Testis (tissue), 5 donors: ENCODE data around the genes LMBRD1, B3GAT2, RIMS1, FILIP1 and ELOVL4.

- PRO-cap, 3 experiments: no peak in any of the 3 experiments
- RAMPAGE, long total RNA, 2 experiments: no peak in any of the 2 experiments
- RRBS: no CpG with 5 or more reads among the region's 2 CpGs
Observed at GRCh38 chr6:69790558-69790929, 6.3 kb downstream of the LMBRD1 start.

DNA sequence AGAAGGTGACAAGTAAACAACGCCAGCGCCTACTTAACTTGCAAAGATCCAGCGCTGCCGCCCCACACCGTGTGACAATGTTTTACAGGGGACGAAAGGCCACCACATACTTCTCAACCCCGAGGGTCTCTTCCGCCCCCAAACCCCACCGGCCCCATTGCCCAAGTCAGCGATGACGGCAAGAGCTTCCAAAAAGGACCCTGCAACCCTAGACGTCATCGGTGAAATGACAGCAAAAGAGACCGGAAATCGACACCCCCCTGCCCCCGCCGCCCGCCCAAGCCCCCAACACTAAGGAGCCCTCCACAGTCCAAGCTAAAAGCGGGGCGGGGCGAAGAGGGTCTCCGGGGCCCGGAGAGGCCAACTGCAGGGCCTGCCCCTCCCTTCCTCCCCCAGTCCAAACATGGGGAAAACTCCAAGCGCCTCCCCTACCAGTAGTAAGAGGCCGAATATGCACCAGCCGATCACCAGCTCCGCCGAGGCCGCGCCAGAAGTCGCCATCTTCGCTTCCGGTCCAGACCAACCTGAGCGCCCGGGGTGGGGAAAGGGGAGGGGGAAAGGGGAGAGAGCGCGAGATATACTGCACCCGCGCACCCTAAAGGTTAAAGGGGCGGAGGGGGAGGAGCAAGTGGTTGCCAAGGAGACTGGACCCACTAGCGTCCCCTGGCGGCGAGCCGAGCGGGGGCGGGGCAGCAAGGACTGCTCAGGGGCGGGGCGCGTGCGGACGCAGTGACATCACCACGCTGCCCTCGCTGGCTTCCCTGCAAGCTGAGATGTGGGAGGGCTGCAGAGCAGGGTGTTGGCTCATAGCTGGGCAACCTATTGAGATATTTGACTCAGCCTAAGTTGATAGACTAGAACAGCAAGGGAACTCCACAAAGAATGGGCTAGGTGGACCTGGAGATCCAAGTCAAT, at the start of gene LMBRD1:
TSS of gene LMBRD1 (minus strand) at position 630 of the 915 bp plus-strand sequence.
- PRO-cap, 3 experiments: peak in 3 of 3 experiments; most common plus-strand start position 766 of the sequence (in 3); most common minus-strand start position 526 of the sequence (in 3)
- RAMPAGE, long total RNA, 2 experiments: start-site peak on the minus strand in 2 of 2 experiments, centred at positions 247 to 525 of the sequence, 23 to 784 reads per replicate
- RRBS: under 1% methylated on average over 14 of the region's 53 CpGs

- PRO-cap, 3 experiments: no peak in any of the 3 experiments
- RAMPAGE, long total RNA, 2 experiments: no peak in any of the 2 experiments
- RRBS: 2% methylated on average over 9 of the region's 41 CpGs
Observed at GRCh38 chr6:70956952-70957431, at the start of gene B3GAT2. Gene B3GAT2, minus strand, starts transcription at chr6:70957060.

- PRO-cap, 3 experiments: no peak in any of the 3 experiments
- RAMPAGE, long total RNA, 2 experiments: no peak in any of the 2 experiments
- RRBS: no CpG with 5 or more reads among the region's 28 CpGs
Observed at GRCh38 chr6:71419341-71420039, 130.9 kb downstream of the OGFRL1 start.

GRCh38 chr6:71886196-71887476, at the start of gene RIMS1:
Gene RIMS1, plus strand, starts transcription at chr6:71886550.
- PRO-cap, 3 experiments: peak in 2 of 3 experiments; most common minus-strand start chr6:71886906 (in 2)
- RAMPAGE, long total RNA, 2 experiments: start-site peak on the plus strand in 1 of 2 experiments, at chr6:71886725-71887000 at its widest, 36 to 53 reads per replicate
- RRBS: 2% methylated on average over 26 of the region's 98 CpGs

DNA sequence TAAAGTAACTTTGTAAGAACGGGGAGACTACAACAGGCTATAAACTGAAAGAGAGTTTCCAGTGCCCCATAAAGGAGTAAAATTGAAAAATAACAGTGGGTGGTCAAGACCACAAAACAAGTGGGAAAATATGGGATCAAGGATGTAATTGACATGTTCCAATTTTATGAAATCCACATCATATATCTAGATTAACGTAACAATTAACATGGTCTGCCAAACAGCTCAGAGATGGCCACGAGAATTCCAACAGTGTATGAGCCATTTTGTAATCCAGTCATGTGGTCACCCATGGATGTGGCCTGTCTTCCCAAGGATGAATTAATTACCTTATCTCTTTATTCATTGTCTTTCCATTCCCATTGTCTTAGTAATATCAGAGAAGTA, 194.6 kb downstream of the KCNQ5 start:
- PRO-cap, 3 experiments: no peak in any of the 3 experiments
- RAMPAGE, long total RNA, 2 experiments: no peak in any of the 2 experiments
- RRBS: no CpG with 5 or more reads among the region's 3 CpGs

DNA sequence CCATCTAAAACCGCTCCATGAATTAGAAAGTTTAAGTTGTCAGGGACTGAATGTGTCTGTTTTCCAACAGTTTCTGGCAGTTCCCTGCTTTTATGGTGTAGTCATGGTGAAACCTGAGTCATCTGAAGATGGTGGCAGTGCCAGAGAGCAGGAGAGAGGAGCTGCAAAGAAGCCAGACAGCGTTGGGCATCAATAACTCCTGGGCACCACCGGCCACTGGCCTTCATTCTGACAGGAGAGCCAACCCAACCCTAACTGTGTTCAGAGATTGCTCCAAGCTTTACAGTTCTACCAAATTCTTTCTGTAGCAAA, 902 bp upstream of the CD109 start:
- PRO-cap, 3 experiments: no peak in any of the 3 experiments
- RAMPAGE, long total RNA, 2 experiments: no peak in any of the 2 experiments
- RRBS: no CpG with 5 or more reads among the region's 3 CpGs

- PRO-cap, 3 experiments: peak in 2 of 3 experiments; most common plus-strand start chr6:73713969 (in 1); most common minus-strand start chr6:73713825 (in 1)
- RAMPAGE, long total RNA, 2 experiments: no peak in any of the 2 experiments
- RRBS: no CpG with 5 or more reads among the region's 13 CpGs
Observed at GRCh38 chr6:73713478-73714470, 17.8 kb downstream of the CD109 start.

- PRO-cap, 3 experiments: peak in 3 of 3 experiments; most common plus-strand start chr6:75493609 (in 1); most common minus-strand start chr6:75493780 (in 3)
- RAMPAGE, long total RNA, 2 experiments: no peak in any of the 2 experiments
- RRBS: 28% methylated on average over 4 of the region's 12 CpGs
Observed at GRCh38 chr6:75493200-75494281, at the start of gene FILIP1. Gene FILIP1, minus strand, starts transcription at chr6:75493800.

GRCh38 chr6:75602221-75603242, 852 bp downstream of the SENP6 start:
- PRO-cap, 3 experiments: peak in 3 of 3 experiments; most common plus-strand start chr6:75602490 (in 2); most common minus-strand start chr6:75602335 (in 3)
- RAMPAGE, long total RNA, 2 experiments: no peak in any of the 2 experiments
- RRBS: 1% methylated on average over 31 of the region's 75 CpGs

DNA sequence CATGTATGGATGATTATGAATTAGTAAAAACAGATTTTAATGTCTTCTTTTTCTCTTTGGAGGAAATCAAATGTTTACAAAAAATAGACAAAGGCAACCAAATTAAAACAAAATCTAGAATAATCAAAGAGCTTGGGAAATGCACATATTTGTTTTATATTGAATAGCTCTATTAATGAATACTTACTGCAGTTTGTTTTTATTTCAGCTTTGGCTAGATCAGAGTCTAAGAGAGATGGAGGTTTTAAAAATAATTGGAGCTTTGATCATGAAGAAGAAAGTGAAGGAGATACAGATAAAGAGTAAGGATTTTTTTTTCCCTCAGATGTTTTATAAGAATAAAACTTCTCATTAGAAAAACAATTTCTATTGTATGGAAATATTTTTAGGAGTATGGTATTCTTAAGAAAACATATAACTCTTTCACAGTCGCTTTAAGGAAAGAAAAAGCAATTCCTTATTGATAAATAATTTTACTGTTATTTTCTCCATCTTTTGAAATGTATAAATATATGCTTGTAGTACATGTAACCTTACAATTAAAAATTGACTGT, 19.7 kb downstream of the SENP6 start:
- PRO-cap, 3 experiments: no peak in any of the 3 experiments
- RAMPAGE, long total RNA, 2 experiments: no peak in any of the 2 experiments
- RRBS: no CpG with 5 or more reads among the region's 1 CpG

GRCh38 chr6:75775086-75775778, 26.2 kb downstream of the MYO6 start:
- PRO-cap, 3 experiments: peak in 2 of 3 experiments; most common plus-strand start chr6:75775492 (in 2)
- RAMPAGE, long total RNA, 2 experiments: no peak in any of the 2 experiments
- RRBS: 100% methylated on average over 1 of the region's 5 CpGs

- PRO-cap, 3 experiments: peak in 2 of 3 experiments; most common plus-strand start chr6:77466166 (in 1)
- RAMPAGE, long total RNA, 2 experiments: no peak in any of the 2 experiments
- RRBS: no CpG with 5 or more reads among the region's 30 CpGs
Observed at GRCh38 chr6:77465916-77466908, 2.9 kb upstream of the HTR1B start.

GRCh38 chr6:79269804-79270448, 191.9 kb upstream of the PHIP start:
- PRO-cap, 3 experiments: no peak in any of the 3 experiments
- RAMPAGE, long total RNA, 2 experiments: no peak in any of the 2 experiments
- RRBS: no CpG with 5 or more reads among the region's 4 CpGs

DNA sequence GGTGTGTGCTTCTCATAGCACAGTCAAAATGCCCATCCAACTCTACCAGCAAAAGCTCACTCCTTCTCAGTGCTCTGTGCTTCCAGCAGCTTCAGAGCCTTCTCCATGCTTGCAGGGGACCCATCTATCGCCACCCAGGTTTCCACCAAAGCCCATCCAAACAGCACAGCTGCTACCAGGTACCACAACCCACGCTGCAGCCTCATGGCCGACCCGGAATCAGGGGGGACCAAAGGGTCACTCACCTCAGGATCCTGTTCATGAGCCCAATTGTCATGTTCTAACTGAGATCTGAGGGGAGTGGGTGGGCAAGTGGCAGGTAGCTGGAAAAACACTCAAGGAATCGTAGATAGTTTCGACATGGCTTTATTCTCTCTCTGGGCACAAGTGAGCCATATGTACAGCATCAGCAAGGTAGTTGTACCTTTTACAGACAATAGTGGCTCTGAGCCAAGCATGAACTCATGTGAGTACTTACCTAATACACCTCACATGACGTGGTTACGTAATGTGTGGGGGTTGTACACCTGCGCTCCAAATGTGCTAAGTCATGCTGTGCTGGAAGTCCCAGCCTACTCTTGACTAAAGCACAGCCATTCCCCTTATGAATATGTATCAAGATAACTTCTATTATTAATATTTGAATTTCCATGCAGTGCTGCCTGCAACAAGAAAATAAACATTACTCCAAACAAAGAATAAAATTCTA, 224.1 kb downstream of the LCA5 start:
- PRO-cap, 3 experiments: no peak in any of the 3 experiments
- RAMPAGE, long total RNA, 2 experiments: no peak in any of the 2 experiments
- RRBS: no CpG with 5 or more reads among the region's 9 CpGs

GRCh38 chr6:79570408-79570977, 33.3 kb upstream of the LCA5 start:
- PRO-cap, 3 experiments: no peak in any of the 3 experiments
- RAMPAGE, long total RNA, 2 experiments: no peak in any of the 2 experiments
- RRBS: no CpG with 5 or more reads among the region's 1 CpG

DNA sequence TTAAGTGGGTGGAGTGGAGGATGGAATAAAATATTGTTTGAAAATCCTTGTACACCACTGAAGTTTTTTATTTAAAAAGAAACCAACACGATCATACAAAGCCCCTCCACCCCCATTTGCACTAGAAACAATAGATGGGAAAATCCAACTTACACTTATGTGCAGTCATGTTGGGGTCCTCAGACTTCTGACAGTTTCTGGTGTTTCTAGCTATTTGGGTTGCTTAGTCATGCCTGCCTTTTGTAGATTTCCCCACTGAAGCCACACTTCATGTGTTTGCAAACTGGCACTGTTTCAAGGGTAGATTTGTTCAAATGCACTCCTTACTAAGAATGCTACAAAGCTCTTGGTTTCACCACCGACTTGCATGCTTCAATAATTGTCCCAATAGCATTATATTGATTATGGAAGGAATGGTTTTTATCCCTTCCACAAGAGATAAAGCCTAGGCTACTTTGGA, 1.4 kb downstream of the SH3BGRL2 start:
- PRO-cap, 3 experiments: peak in 1 of 3 experiments; most common minus-strand start position 189 of the sequence (in 1)
- RAMPAGE, long total RNA, 2 experiments: no peak in any of the 2 experiments
- RRBS: no CpG with 5 or more reads among the region's 2 CpGs

GRCh38 chr6:79671596-79672060, 40.5 kb downstream of the SH3BGRL2 start:
- PRO-cap, 3 experiments: no peak in any of the 3 experiments
- RAMPAGE, long total RNA, 2 experiments: no peak in any of the 2 experiments
- RRBS: no CpG with 5 or more reads among the region's 4 CpGs

DNA sequence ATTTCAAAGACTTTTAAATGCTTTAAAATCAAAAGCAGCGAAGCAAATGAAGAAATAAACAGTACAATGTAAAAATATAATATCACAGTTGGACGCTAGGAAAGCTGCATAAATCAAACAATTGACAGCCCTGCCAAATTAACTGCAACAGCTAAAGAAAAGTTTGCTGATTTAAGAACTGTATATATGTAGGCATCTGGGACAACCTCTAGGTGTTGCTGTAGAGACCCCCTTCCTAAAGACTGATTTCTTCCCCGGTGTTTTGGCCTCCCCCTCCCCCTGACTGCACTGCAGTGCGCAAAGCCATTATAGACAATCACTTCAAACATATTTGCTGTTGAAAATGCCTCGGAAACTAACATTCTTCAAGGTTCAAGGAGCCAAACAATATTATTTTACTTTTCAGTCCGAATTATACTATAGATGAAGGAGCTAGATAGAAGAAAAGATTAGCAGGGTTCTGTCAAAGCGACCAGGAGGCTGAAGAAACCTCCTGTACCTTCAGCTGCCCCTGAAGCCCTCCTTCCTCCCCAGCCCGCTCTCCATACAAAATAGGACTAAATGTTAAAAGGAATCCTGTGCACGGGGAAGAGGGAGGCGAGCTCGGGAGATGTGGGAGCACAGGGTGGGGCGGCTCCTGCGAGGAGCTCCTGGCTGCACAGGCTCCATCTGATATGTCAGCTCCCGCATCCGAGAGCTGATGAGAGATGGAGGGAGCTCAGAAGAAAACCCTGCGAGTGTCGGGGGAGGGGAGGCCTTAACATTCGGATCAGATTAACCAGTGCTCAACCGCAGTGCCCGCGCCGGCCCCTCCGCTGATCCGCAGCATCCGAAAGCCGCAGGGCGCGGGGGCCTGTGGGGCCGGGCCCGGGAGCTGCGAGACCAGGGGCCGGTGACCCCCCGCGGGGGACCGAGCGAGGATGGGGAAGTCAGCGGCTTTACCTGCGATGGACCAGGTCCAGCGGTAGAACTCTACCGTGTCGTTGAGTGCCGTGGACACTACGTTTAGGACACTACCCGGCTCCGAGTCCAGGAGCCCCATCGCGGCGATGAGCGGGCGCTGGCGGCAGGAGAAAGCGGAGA, 774 bp downstream of the ELOVL4 start:
- PRO-cap, 3 experiments: peak in 1 of 3 experiments; most common plus-strand start position 885 of the sequence (in 1); most common minus-strand start position 822 of the sequence (in 1)
- RAMPAGE, long total RNA, 2 experiments: no peak in any of the 2 experiments
- RRBS: 1% methylated on average over 14 of the region's 52 CpGs

DNA sequence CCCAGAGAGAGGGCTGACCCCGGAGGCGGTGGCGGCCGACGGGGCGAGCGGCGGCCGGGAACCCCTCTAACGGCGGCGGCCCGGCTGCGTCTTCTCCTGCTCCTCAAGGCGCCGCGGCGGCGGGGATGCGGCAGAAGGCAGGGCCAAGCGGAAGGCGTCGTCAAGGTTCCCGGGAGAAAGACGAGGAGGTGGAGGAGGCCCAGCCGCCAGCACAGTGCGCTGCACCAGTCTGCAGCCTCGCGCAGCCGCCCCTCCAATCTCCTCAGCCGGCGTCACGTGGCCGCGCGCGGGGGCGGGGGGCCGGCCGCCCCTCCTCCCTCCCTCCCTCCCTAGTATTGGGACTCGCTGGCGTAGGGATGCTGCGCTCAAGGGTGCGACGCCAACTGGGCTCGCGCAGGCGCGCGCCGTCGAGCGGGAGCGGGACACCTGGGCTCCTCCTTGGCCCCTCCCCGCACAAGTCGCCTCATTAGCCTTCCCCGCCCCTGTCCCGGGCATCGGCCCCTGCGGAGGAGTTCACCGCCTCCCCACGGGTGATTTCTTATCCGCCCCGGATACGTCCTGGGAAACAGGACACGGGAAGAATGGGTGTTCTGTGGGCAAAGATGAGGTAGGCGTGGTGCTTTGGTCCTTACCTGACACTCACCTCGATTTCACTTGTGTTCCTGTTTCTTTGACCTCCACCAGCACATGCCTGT, at the start of gene ELOVL4:
TSS of gene ELOVL4 (minus strand) at position 233 of the 695 bp plus-strand sequence.
- PRO-cap, 3 experiments: peak in 3 of 3 experiments; most common plus-strand start position 338 of the sequence (in 2); most common minus-strand start position 231 of the sequence (in 3)
- RAMPAGE, long total RNA, 2 experiments: start-site peak on the plus strand in 1 of 2 experiments, centred at position 436 of the sequence, 9 reads per replicate; start-site peak on the minus strand in 1 of 2 experiments, centred at position 260 of the sequence, 162 reads per replicate
- RRBS: 1% methylated on average over 31 of the region's 68 CpGs